A172 (cell line): Measurements from ENCODE around the genes SPRED2 and CNRIP1.

DNA sequence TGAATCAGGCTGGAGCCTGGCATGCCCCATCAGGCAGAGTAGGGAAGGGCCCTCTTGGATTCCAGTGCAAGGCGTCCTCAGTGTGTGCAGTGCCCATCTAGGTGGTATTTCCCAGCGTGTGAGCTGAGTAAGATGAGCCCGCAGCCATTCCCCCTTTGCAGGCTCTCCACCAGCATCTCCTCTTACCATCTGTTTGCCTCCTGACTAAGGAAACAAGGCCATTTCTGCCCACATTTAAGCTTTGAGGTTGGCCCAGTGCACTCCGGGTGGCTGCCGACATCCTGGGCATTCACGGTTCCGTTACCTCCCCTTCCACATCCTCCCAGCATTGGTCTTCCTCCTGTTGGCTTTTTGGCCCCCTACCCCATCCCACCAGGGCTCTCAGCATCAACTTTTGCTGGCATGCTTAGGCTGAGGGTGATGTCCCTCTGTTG, 11.7 kb downstream of the CEP68 start:
- RAMPAGE, long total RNA: no peak

DNA sequence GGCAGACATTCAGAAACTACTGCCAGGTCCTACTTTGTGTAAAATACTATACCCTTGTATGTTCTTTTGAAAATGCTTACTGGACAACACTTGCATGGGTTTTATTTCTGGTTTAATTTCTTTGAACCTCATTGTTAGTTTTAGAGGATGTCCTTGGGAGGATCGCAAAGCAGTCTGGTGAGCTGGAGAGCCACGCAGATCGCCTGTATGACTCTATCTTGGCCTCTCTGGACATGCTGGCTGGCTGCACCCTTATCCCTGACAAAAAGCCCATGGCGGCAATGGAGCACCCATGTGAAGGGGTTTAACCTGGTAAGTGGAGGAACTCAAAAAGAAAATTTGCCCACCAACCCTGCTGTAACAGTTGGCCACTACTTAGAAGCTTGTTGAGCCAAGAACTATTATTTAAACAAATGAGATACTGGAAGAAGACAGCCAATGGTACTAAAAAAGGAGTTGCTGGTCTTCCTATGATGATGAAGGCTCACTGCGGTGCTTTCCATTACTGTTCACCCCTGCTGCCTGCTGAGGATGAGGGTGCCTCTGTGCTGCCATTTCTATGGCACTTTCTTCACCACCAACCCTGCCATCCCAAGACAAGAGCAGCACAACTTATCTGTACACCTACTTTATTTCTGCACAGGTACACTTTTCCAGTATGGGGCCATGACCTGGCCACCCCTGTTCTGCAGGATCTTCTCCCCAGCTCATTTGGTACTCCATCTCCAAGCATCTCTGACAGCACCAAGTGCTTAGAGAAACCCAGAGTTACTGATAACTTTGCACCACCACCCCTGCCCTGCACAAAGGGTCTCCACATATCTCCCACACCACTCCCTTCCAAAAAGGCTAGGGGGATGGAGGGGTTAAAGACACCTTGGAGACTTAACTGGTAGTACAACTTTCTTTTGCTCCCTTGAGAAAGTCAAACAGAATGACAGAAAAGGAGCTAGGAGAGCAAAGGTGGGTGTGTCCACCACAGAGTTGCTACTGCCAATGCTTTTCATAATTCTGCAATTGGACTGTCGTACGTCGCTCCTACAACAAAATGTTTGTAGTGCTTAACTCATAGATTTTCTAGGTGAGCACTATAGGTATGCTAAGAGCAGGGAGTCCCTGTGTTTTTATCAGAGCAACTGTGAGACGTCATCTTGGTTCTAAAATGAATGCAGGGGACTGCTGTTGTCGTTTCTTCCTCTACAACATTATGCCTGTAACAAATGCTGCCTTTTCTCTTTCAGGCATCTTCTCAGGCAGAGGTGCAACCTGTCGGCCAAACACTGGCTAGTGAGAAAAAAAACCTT, 26.6 kb downstream of the CEP68 start:
- RAMPAGE, long total RNA: no peak

DNA sequence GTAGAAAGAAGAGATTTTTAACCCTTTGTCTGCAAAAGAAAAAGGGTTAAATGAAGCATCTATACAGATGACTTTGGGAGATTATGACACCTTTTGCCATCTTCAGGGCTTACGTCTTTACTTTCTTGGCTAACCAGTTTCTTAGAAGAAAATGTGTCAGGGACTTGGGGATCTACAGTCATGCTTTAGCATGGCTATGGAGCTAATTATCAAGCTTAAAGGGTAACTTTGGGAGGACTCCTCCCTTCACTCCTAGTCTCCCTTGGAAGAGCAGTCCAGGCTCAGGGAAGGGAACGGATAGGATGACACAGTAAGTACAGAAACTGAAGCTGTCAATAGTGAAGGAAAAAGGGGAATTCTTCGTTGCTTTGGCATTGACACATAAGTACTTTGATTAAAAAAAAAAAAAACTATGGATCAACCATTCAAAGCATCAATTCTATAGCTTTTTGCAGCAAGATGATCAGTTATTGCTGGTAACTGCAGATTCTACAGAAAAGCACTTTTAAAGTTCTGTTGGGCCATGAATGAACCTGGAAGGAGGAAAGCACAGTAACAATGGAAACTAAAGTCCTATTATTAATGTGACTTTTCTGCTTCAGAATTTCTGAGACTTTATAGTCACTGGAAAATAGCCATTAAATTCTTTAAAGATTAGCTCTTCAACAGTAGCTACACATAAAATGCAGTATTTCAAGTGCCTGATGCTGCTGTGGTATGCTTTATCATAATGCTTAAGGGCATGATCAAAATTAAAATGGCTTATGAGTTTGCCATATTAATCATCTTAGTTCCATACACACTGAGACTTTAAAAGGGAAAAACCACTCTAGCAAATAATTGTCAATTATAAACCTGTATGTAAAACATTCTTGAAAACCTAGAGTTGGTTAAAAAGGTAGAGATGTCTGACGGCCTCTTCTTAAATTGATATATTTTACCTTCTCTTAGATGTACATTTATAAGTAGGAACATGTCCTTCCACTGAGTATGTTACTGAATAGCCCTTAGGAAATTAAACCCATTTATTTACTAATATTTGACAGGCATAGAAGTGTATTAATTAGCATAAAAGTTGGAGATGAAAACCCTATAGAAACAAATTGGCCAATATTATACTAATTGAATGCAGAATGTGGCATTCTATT, 28.3 kb downstream of the CEP68 start:
- RAMPAGE, long total RNA: no peak

- RAMPAGE, long total RNA: no peak
These were observed 22.4 kb upstream of the ACTR2 start for GRCh38 chr2:65205101-65205788.

- RAMPAGE, long total RNA: no peak
These were observed 41.9 kb downstream of the ACTR2 start for GRCh38 chr2:65269591-65269895.

GRCh38 chr2:65311520-65312471, 84.2 kb downstream of the ACTR2 start:
- RAMPAGE, long total RNA: no peak

GRCh38 chr2:65377650-65378198, 54.7 kb downstream of the SPRED2 start:
- RAMPAGE, long total RNA: no peak

DNA sequence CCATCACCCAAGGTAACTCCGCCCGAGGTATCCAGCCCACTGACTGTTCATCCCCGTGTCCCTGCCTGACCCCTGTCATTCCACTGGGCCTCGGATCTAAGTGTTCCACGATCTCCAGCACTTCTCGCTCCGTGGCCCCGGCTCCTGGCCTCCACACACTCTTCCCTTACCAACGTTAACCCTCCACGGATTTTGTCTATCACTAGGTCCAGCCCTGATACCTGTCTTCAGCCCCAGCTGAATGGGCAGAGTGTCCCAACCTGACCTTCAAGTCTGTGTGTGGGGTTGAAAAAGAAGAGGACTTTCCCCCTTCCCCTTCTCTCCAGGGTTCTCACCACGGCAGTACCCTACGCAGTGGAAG, 37.4 kb downstream of the SPRED2 start:
- RAMPAGE, long total RNA: no peak

GRCh38 chr2:65430393-65430640, 2.1 kb downstream of the SPRED2 start:
- RAMPAGE, long total RNA: no peak

GRCh38 chr2:65431913-65432900, at the start of gene SPRED2:
TSS of gene SPRED2 (minus strand) at chr2:65432599.
- RAMPAGE, long total RNA: no peak

DNA sequence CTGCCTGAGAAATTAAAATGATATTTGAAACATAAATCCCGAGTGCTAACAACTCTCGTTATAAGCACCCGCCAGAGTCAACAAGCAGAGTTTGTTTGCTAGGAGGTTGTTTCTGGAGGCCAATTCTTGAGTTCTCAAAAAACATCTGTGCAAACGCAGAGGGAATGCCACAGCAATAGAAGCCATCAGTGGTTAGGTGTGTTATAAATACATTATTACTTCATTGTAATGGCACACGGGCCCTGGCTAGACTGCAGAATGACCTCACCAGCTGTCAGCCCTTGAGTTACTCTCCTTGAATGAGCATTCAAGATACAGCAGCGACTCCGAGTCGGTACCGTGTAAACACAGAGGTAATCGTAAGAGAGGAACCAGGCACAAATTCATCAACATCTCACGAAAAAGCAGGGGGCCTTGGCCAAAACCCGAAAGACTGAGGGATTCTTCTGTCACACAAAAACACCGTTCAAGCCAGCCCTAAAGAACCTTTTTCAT, 133.9 kb upstream of the MEIS1 start:
- RAMPAGE, long total RNA: no peak

DNA sequence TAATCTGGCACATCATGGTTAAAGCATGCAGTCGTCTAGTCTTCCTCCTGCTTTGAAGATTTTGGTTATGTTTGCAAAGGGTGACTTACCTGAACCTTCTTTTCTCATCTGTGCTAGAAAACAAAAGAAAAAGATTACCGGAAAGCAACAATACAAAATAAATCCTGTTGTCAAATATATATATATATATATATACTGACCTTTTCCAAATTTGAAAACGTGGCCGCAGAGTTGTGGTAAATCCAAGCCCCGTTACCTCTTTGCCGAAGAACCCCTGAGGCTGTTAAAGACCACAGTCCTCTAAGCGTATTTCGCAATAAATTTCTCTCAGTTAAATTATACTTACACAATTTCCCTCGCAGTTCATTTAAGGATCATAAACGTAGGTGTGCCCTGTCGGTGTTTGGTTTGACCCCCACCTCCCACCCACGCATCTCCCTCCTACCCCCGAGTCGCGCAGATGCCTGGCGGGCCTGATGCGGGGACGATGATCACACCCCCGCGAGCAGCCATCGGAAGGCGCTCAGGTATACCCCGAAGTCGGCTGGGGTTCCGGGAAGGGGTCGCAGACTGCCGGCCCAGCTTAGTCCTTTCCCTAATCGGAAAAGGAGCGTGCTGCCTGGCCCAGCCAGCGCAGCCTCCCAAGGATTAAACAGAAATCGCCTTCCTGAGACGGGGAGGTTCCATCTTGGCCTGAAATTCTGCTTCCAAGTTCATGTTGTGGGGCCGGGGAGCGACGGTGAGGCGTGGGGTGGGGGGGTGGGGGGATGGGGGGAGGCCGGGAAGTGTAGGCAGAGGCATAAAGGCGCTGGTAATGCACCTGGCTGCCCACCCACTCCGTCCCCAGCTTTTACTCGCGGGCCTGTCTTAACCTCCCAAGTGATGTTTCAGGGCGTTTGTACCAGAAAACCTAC, 2.9 kb upstream of the MEIS1 start:
- RAMPAGE, long total RNA: no peak

DNA sequence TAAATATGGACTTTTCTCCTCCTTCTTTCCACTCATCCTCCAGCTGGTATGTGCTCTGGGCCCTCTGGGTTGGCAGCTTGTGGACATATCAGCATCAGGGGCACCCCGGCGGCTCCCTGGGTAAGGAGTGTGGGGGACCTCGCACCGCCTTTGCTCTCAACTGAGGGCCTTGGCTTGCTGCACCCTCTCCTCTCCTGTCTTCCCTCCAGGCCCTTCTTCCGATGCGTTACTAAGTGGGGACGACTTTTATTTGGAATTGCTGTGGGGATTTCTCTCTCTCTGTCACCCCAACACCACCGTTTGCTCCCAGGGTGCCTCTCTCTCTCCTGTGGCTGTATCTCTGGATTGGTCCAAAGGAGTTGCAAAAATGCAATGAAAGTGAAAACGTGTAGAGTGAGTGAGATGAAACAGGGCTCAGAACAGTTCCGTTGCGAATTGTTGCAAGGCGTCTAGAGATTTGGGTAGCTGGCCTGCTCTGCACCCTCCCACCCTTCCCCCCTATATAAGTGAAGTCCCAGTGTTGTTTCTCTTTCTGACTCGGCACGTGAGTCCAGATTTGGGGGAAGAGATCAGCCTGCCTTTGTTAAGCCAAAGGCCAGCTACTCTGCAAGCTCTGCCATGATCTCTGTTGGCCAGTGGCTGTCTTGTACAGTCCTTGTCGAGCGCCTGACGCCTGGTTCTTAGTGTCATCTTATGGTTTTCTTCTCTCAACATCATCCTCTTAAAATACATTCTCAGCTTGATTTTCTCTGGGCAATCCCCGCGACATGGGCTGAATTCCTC, 9.0 kb downstream of the MEIS1 start:
- RAMPAGE, long total RNA: no peak

GRCh38 chr2:66444946-66445636, 10.2 kb downstream of the MEIS1 start:
- RAMPAGE, long total RNA: no peak

GRCh38 chr2:66456081-66456860, 21.3 kb downstream of the MEIS1 start:
- RAMPAGE, long total RNA: no peak

GRCh38 chr2:66568994-66569649, 134.2 kb downstream of the MEIS1 start:
- RAMPAGE, long total RNA: no peak

- RAMPAGE, long total RNA: no peak
These were observed 5.6 kb downstream of the PPP3R1 start for GRCh38 chr2:68246522-68247276.

GRCh38 chr2:68319302-68320024, at the start of gene CNRIP1:
TSS of gene CNRIP1 (minus strand) at chr2:68319949.
- RAMPAGE, long total RNA: no peak

- RAMPAGE, long total RNA: no peak
These were observed 24.3 kb downstream of the PLEK start for GRCh38 chr2:68389304-68389827.

GRCh38 chr2:68391139-68391620, 26.1 kb downstream of the PLEK start:
- RAMPAGE, long total RNA: no peak